ENCODE measurements around a stretch of chr3.

DNA sequence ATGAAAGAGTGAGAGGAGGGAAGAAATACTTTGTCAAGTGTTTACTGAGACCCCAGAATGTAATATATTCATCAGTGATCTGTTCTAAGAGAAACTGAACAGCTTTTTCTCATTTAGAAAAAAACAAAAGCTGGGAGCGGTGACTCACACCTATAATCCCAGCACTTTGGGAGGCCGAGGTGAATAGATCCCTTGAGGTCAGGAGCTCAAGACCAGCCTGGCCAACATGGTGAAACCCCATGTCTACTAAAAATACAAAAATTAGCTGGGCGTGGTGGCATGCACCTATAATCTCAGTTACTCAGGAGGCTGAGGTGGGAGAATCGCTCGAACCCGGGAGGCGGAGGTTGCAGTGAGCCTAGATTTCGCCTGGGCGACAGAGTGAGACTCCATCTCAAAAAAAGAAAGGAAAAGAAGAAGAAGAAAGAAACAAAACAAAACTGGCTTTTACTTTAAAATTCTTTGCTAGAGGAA lies 68.5 kb downstream of the ARMC8 start:
- PRO-cap: no peak

DNA sequence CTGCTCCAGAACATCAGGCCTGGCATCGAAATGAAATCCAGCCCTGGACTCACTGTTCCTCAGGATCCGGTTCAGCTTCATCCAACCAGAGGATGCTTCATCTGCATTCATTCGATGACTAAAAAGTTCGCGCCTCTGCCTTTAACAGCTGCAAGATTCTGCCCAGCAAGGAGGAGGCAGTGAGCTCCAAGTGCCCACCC lies 25.6 kb upstream of the ESYT3 start:
- PRO-cap: no peak

DNA sequence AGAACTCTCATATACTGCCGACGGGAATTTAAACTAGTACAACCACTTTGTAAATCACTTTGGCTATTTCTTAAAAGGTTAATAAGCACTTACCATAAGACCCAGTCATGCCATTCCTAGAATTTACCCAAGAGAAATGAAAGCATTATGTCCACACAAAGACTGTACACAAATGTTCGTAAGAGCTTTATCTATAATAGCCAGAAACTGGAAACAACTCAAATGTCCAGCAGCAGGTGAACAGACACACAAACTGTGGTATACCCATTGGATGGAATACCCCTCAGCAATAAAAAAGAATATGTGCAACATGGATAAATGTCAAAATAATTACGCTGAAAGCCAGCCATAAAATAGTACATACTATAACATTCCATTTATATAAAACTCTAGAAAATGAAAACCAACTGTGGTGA lies 5.4 kb downstream of the CEP70 start:
- PRO-cap: no peak

- PRO-cap: no peak
These were observed 28.5 kb upstream of the PIK3CB start for GRCh38 chr3:138862960-138863897.

DNA sequence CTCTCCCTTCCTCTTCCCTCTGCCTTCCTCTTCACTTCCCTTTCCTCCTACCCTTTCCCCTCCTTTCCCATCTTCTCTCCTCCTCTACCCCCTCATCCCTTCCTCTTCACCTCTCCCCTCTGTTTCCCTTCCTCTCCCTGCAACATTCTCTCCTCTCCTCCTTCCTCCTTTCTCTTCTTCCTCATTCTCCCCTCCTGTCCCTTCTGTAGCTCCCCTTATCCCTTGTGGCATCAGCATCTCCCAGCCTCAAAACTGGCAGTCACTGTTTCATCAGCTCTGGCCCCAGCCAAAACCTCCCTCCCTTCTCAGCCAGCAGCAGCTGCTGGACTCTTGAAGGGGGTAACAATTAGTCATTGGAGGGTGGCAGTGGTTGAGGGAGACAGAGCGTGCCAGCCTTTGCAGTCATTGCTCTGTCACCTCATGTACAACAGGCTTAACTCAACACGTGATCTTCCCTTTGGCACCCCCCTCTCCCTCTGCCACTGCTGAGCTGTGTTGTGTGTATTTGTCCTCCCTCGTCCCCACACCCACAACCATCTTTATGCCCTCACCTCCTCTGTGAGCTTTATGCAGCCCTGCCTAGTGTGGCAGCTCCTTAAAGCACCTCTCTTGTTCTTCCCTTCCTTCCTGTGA lies 28.3 kb downstream of the RBP2 start:
- PRO-cap: no peak

DNA sequence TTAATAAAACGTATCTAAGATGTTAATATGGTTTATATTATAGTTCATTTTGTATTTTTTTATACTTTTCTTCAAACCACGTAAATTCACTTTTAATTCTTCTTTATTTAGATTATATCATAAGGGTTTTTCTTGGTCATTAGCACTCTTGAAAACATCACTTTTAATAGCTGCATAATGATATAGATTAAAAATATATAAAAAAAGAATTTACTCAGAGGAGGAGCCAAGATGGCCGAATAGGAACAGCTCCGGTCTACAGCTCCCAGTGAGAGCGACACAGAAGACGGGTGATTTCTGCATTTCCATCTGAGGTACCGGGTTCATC lies 51.2 kb upstream of the RBP1 start:
- PRO-cap: no peak

DNA sequence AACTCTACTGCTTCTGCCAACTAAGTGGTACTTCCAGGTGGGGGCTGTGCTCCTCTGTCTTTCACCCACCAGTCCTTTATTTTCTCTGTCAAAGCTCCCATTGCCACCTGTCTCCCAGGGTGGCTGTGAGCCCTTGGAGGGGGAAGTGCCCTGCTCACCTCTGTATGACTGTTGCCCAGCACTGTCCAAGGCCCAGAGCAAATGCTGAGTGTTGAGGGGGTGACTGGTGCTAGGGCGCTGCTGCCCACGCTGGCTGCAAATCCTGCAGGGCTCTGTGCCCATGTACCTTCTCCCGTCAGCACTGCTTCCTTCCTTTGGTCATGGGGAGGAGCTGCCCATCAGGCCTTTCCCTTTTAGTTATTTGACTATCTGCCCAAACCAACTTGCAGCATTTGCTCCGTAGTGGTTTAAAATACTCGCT lies 9.5 kb downstream of the CLSTN2 start:
- PRO-cap: no peak

GRCh38 chr3:140386247-140386796 lies 291.5 kb upstream of the TRIM42 start:
- PRO-cap: no peak

GRCh38 chr3:141294775-141295229 lies 63.2 kb downstream of the PXYLP1 start:
- PRO-cap: no peak

GRCh38 chr3:141326001-141326480 lies 42.3 kb upstream of the ZBTB38 start:
- PRO-cap: no peak

DNA sequence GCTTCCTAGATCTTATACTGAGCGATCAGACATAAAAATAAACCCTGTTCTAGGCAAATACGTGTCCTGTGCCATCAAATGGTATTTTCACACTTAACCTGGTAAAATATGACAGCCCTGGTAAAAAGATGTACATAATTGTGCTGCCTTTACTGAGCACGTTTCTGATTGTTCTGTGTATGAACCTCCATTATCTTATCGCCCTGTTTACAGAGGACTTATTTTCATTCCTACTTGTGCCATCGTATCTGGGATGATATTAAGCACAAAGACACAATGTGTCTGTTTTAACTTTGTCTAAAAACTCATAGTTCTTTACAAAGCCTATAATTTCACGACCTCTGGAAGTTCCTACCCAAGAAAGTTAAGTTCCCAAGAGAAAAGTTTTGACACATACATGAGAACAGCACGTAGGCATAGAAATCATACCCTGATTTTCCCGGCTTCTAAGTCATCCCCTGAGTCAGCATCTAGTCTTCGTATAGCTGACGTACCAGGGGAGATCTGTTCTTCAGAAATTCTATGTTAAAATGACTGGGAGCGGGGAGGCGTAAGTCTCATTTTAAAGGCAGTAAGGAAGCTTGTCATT lies 948 bp downstream of the ZBTB38 start:
- PRO-cap: bidirectional peak, plus-strand start at position 528 of the sequence, minus-strand start at position 425 of the sequence

GRCh38 chr3:141386610-141387476 lies 18.5 kb downstream of the ZBTB38 start:
- PRO-cap: unidirectional peak, minus-strand start at chr3:141386759; bidirectional peak, plus-strand start at chr3:141386922, minus-strand start at chr3:141386759; unidirectional peak, minus-strand start at chr3:141386973

- PRO-cap: unidirectional peak, plus-strand start at chr3:141400195
These were observed 31.9 kb downstream of the ZBTB38 start for GRCh38 chr3:141399899-141400959.

GRCh38 chr3:141401872-141401990 lies 33.4 kb downstream of the ZBTB38 start:
- PRO-cap: no peak

DNA sequence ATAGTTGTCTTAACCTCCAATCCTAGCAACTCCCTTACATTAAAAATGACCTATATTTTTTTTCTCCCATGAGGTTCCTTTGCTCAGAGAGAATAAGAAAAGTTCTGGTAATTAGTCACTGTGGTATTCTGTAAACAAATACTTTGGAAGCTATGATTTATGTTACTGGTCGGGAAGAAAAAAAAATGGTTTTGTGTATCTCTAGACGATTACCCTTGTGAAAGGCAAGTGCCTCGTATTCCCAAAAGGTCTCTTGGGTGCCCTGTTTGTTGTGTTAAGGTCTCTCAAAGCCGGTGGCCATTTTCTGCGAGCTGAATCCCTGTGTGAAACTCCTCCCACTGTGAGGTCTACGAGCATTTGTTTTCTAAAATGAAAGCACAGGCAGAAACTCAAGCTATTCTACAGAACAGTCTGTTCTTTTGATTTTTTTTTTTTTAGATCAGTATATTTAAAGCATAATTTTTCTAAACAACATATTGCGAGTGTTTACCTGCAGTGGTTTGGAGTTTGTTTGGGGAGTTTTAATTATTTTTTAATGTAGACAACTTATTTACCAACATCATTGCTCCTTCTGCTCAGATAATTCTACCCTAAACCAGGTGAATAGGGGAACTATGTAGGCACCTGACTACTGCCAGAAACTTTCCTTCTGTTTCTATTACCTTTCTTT lies 43.9 kb downstream of the ZBTB38 start:
- PRO-cap: bidirectional peak, plus-strand start at position 474 of the sequence, minus-strand start at position 321 of the sequence

GRCh38 chr3:141412726-141413776 lies 44.7 kb downstream of the ZBTB38 start:
- PRO-cap: unidirectional peak, minus-strand start at chr3:141412939

DNA sequence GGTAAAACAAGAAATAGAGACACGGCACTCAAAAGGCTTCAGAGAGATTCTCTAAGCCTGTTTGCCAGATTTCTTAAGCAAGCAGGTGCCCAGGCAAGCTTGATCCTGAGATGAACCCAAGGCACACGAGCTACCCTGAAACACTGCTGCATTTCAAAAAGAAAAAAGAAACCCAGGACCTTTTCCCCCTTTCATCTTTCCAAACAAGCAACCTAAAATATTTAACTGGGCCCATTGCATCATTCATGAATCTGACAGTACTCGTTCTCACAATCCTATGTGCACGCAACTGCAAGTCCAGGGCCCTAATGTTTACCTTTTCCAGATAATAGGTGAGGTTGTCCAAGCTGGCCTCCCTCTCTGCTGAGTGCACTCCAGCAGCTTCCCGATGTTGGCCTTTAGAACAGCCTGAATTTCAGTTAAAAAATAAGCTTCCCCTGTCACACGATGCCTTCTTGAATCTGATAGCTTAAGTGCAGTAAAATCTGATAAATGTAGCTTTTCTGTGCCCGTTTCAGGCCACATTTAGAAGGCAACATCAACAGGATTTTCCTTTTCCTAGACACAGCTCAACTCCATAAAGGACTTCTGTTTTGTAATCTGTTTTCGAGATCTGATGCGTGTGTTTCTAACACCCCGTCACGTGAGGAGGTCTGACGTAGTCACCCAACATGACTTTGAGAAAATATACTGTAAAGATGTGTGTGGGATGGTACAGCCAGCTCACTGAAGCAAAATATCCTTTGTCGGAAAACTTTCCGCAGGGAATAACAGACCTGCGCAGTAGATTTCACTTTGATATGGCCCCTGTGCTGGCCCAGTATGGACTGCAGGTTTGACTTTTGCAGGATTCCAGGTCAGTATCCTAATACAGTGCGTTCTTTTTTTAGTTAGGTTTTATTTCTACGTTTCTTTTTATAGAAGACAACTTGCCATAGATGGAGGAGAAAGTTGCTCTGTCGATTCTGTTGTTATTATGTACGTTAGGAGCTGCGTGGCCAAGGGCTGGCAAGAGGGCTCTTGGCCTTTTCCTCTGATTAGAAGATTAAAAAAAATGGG lies 55.1 kb upstream of the RASA2 start:
- PRO-cap: bidirectional peak, plus-strand start at position 695 of the sequence, minus-strand start at position 579 of the sequence

- PRO-cap: no peak
These were observed 33.8 kb downstream of the RASA2 start for GRCh38 chr3:141520394-141521257.

- PRO-cap: unidirectional peak, minus-strand start at chr3:141529792
These were observed 42.8 kb downstream of the RASA2 start for GRCh38 chr3:141529592-141530115.

DNA sequence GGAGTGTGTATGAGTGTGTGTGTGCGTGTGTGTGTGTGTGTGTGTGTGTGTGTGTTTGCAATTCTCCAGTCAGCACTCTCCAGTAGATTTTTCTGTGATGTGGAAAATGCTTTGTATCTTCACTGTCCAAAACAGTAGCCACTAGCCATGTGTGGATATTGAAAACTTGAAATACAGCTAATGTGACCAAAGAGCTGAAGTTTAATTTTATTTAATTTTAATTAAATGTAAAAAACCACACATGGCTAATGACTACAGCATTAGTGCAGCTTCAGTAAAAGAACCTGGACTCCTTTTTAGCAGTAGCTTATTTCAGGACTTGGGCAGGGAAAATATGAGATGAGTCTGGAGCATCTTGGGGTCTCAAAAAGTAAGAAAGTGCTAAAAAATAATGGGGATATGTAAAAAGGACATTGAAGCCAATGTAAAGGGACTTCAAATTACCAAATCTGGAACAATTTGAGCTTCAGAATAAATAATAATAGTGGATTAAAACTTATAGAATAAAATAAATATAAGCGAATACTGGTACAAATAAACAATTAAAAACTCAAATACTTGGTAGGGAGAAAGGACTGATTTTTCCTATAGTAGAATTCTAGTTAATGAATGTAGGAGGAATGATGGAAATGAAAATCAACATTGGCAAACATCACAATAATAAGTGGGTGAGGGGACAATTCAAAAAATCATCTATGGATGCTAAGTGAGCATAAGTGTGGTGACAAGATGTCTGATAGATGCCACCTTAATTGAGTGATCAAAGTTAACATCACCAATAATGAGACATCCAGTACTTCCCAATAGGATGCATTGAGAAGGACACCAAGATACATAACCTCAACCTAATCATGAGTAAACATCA lies 62.9 kb downstream of the RASA2 start:
- PRO-cap: no peak

Data from paraaortic lymph node (tissue), 1 donor.